Body of pancreas (tissue), 2 donors: ENCODE measurements around the gene PLS1.

DNA sequence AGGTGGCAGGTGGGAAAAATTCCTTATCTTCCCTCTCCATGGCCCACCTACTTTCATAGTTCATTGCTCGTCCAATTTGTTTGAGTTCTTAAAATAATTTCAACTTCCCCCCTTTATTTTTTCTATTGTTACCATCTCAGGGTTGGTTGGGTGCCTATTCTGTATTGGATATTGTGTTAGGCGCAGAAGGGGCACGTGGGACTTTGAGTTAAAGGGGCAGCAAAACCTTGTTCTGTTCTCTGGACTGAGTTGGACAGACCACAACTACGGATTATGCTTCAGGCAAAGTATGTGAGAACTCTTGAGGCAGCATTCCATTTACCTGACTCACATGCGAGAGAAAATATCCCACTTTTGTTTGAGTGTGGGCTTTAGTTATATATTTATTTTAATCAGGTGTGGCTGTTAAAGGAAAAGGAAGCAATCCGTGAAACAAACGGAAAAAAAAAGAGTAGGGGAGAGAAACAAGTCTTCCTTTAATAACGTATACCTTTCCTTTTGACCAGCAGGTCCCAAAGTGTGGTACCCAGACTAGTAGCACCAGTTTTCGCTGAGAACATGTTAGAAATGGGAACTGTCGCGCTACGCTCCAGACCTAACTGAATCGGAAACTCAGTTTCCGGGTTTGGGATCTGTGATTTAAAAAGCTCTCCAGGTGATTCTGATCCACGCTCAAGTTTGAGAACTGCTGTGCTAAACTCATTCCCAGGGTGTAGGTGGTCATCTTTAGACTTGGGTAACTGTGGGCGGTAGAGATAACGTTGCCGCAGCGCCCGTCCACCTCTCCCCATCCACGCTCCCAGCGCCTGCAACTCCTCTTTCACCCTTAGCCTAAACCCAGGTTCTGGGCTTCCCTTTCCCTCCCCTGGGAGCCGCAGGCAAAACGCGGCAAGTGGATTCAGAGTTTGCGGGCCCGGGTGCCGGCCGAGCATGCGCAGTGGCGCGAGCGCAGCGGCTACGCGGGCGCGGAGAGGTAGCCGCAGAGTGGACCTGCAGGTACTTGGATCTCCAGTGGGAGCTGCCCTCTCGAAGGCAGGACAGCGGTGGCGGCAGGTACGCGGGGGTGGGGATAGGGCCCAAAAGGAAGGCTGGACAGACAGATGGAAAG is at the start of gene PLS1:
PLS1 (plus strand) TSS at position 937 of the 1,108 bp plus-strand sequence.
- PRO-cap, result bidirectional peak, plus-strand start at position 564 of the sequence, minus-strand start at position 273 of the sequence; bidirectional peak, plus-strand start at position 1,003 of the sequence, minus-strand start at position 828 of the sequence
- RAMPAGE, long total RNA, 2 experiments, result start-site peak on the plus strand in 2 of 2 experiments, centred at positions 987 to 993 of the sequence, 40 to 431 reads per replicate

DNA sequence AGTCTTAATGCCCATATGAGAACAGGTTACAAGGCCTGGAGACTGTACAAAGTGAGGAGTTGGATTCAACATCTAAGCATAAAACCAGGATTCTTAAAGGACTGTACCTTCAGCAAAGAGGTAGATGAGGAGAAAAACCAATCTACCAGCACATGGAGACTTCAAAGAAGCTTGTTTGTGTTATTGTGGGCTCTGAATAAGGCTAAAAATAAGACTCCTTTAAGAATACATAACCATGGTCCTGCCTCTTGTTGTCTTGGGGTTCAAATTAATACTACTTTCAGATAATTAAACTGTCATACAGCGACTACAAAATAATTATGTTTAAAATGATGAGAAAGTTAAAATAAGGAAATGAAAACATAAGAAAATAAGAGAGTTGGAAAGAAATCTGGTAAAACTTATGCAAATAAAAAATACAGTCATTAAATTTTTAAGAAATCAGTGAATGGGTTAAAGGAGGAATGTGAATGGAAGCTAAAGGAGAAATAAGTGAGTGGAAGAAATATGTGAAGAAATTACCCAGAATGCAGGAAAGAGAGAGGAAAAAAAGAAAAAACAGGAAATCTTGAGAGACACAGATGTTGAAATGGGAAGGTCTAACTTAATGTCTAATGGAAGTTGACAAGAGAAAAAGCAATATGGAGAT is 10.2 kb downstream of the TRPC1 start:
- PRO-cap, result no peak
- RAMPAGE, long total RNA, 2 experiments, result no peak in any of the 2 experiments

DNA sequence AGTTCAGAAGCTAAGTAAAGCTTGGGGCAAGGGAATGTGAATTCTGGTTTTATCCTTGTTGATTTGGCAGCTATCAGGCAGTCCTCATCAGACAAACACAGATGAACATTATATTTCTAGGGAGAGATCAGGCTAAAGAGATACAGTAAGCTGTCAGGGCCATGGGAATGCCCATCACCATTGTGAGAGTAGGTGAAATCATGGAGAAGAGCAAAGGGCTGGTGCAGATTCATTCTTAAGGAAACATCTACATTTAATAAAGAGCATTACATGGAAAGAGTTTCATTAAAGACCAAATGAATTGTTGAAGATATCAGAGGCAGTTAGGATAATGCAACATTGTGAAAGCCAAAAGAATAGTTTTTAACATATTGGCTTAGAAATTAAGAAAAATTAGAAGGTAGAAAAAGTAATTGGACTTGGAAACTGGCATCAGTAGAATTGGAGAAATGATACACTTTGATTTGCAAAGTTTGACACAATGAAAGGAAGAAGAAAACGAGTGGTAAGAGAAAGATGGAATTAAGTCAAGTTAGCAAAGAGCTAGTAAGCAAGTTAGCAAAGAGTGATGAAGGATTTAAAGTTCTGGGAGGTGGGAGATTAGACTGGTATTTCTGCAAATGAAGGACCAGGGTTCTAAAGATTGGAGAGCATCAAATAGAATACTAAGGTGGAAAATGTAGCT is 16.6 kb downstream of the TRPC1 start:
- PRO-cap, result no peak
- RAMPAGE, long total RNA, 2 experiments, result start-site peak on the plus strand in 1 of 2 experiments, centred at position 64 of the sequence, 5 reads per replicate

DNA sequence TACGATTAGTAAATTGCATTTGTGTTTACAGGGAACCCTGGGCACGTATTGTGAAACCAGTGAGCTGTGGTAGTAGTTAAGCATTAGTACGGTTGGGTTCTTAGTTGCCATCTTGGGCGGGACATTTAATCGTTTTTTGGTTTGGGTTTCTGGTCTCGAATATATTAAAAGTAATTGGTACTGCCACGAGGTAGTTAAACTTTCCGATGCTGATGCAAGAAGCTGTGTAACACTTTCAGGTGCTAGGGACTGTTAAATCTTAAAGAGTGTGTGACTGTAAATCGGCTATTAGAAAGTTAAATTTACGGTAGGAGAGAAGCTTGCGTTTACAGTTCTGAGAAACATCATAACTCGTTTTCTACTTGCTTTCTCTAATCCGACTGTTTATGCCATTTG is 1.0 kb downstream of the U2SURP start:
- PRO-cap, result no peak
- RAMPAGE, long total RNA, 2 experiments, result no peak in any of the 2 experiments

- PRO-cap, result no peak
- RAMPAGE, long total RNA, 2 experiments, result no peak in any of the 2 experiments
These were observed 20.2 kb downstream of the CHST2 start for GRCh38 chr3:143139696-143140222.

- PRO-cap, result no peak
- RAMPAGE, long total RNA, 2 experiments, result no peak in any of the 2 experiments
These were observed 243.1 kb downstream of the CHST2 start for GRCh38 chr3:143362567-143363197.

DNA sequence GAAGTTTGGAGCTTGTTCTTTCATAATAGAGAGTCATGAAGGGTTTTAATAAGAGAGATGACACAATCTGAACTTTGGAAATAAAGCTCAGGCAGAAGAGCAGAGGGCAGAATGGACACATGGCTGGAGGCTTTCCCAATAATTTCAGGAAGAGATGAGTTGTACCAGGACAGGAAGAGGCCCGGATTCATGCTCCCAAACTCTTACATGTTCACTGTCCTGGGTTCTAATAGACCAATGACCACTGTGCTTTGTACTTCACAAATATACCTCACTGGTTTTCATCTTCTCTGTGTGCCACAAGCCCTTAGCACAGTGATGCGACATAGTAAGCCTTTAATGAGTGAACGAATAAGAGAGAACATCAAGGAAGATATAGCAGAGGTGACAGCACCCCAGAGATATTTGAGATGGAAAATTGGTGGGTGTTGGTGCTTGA is 194.7 kb downstream of the SLC9A9 start:
- PRO-cap, result no peak
- RAMPAGE, long total RNA, 2 experiments, result no peak in any of the 2 experiments

DNA sequence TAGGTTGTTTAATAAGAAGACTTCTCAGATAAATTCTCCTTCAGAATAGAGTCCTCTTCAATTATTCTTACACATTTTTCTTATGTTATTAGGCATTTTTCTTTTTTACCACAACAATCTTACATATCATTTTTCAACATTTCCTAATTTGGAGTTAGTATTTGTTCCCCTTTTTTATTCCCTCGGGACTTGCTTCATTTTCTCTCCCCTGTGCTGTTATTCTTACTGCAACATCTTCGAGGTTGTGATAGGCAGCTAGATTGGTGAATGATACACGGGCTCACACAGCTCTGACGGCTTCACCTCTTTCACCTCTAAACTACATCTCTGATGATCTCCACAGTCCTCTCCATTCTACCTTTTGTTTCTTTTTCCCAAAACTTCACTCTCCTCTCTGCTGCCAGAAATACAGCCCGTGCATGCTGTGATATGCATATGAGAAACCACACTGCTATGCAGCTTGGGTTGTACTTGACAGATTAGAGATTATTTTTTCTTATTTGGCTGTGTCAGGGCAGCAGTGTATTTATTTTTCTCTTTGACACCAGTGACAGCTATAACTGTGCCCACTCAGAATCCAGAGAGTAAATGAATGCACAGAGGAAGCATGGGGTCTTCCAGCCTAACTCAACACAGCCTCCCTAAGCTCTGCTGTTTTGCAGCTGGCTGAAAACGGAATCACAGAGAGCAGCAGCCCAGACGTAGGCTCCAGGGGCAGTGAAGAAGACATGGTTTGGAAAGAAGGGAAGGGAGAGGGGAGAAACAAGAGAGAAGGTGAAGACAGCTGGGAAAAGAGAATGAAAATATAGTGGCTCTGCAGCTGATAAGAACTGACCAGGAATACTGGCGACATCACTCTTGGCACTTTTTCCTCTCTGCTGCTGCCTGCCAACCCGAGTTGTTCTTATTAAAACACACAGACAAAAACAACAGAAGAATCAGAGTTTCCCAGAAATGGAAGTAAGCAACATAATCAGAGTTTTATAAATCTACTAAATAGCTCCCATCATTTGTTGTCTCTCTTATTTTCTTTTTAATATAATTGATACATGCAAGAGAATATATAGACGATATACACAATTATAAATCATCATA is 61.7 kb downstream of the SLC9A9 start:
- PRO-cap, result no peak
- RAMPAGE, long total RNA, 2 experiments, result no peak in any of the 2 experiments

DNA sequence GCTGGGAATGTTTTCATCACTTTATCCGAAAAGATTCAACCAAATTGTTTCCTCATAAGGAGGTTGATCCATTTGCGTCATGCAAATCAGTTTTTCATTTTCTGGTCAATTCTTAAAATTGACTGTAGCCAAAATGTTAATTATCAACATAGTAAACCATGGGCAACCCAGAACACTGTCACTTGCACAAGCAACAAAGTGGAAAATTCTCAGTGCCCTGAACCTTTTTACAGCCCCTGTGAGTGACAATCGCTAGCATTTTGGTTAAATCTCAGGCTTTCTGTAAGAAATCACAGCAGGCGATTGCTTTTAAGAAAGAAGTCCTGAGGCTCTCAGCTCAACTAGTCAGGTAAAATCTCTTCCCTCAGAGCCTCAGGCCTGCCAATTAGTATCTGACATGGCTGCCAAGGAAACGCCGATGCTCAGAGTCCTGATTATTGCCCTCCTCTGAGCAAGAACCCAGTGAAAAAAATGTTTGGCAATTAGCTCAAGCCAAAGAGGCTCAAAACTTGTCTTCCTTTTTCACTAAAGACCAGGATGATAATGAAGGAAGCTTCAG is 530.7 kb downstream of the DIPK2A start:
- PRO-cap, result no peak
- RAMPAGE, long total RNA, 2 experiments, result no peak in any of the 2 experiments

DNA sequence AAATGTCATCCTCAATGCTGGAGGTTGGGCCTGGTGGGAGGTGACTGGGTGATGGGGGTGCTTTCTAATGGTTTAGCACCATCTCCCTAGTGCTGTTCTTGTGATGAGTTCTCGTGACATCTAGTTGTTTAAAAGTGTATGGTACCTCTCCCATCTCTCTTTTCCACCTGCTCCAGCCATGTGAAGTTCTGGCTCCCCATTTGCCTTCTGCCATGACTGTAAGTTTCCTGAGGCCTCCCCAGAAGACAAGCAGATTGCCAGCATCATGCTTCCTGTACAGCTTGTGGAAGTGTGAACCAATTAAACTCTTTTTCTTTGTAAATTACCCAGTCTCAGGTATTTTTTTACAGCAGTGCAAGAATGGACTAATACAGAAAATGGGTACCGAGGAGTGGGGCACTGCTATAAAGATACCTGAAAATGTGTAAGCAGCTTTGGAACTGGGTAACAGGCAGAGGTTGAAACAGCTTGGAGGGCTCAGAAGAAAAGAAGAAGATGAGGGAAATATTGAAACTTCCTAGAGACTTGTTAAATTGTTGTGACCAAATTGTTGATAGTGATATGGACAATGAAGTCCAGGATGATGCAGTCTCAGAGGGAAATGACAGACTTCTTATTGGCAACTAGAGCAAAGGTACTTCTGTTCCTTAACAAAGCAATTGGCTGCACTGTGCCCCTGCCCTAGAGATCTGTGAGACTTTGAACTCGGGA is 15.6 kb downstream of the PLSCR4 start:
- PRO-cap, result no peak
- RAMPAGE, long total RNA, 2 experiments, result no peak in any of the 2 experiments

DNA sequence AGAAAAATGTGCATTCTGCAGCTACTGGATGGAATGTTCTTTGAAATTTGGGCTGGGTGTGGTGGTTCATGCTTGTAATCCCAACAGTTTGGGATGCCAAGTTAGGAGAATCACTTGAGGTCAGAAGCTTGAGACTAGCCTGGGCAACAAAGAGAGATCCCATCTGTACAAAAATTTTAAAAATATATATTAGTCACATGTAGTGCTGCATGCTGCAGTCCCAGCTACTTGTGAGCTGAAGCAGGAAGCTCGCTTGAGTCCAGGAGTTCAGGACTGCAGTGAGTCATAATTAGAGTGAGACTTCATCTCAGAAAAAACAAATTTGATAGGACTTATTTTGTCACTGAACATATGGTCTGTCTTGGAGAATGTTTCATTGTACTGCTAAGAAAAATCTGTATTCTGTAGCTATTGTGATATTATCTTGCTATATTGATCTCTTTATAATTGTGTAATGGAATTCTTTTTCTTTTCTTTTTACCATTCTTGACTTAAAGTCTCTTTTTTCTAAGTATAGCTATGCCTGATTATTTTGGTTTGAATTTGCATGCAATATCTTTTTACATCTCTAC is 63.0 kb upstream of the PLSCR4 start:
- PRO-cap, result no peak
- RAMPAGE, long total RNA, 2 experiments, result no peak in any of the 2 experiments

DNA sequence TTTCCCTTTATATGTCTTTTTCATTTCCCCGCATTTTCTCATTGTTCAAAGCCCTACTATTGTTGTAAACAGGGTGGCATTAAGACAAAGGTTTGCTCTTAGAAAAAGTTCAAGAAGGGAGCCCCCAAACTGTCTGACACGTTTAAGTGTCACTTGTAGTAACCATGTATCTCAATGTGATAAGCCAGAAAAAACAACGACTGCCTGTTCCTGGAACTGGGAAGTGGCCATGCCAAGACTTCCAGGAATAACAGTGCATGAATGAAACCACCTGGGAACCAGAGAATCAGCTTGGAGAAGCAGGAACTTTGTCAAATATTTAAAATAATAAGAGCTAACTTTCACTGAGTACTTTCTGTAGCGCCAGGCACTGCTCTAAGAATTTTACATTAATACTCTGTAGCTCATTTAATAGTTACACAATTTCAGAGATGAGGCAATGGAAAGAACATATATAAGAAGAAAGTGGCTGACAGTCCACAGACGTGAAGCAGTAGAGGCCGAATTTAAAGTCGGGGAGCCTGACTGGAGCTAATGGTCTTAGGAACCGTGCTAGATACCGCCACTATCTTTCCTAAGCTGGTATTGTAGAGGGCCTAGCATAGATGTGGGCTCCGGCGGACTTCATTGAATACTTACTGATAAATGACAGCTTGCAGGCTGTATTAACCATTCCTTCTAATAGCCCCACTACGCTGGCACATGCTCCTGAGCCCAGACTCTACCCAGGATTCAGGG is 875 bp downstream of the PLSCR1 start:
- PRO-cap, result unidirectional peak, plus-strand start at position 250 of the sequence; bidirectional peak, plus-strand start at position 482 of the sequence, minus-strand start at position 366 of the sequence
- RAMPAGE, long total RNA, 2 experiments, result no peak in any of the 2 experiments

DNA sequence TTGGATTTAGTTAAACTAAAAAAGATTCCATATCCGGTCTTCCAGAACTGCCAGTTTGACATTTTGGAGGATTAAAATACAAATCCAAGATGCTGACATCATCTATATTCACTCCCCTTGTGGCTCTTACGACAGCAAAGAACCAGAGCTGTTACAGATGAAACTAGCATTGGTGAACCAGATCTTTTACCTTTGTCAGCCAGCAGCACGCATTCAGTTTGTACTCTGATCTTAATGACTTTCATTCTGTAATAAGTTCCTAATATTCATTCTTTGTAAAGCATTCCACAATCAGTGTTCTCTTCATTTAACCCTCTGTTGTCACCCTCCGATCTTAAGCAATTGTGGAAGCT is 218.6 kb downstream of the ZIC4 start:
- PRO-cap, result no peak
- RAMPAGE, long total RNA, 2 experiments, result no peak in any of the 2 experiments

- PRO-cap, result no peak
- RAMPAGE, long total RNA, 2 experiments, result no peak in any of the 2 experiments
These were observed 11.8 kb downstream of the ZIC4 start for GRCh38 chr3:147394289-147395261.

- PRO-cap, result no peak
- RAMPAGE, long total RNA, 2 experiments, result no peak in any of the 2 experiments
These were observed 335 bp upstream of the ZIC4 start for GRCh38 chr3:147406630-147407125.

DNA sequence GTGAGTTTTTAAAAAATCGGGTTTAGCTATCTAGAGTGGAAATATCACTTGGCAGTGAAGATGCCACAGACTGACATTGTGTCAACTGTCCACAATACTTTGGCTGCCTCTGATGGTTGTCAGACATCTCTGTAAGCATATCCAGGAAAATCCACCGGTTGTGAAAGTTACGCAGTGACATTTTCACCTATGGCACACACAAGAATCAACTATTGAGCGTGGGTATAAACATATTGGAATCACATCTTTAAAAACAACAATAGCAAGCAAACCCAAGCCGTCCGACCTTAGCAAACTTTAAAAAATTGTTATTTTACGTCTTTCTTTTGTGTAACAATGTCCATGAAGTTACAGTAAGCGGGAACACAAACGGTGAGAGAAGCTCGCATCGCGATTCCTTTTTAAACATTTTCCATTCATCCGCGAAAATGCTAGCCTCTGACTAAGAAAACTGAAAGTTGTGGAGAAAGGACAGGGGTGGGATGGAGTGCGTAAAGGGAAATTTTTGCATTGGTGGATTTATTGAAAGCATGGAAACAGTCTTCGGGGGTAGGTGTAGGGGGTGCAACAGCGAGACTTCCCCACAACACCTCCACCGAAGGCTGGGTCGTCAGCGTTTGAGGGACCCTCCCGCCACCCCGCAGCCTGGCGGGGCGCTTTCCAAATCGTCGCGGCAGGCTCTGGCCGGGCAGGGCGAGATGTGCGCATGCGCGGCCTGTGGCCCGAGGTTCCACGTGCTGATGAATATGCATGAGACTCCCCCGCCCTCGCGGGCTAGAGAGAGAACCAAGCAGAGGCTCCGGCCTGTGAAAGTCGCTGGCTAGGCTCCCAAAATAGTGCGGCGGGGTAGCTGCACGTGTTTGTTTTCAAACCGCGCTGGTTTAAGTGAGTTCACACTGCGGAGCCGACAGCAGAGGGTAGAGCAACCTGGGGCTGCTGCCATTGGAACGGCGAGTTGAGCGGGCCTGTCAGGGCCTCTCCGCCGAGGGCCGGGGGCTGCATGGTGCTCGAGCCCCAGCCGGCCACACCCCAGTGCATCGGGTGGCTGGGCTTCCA is 9.7 kb downstream of the ZIC1 start:
- PRO-cap, result no peak
- RAMPAGE, long total RNA, 2 experiments, result no peak in any of the 2 experiments

GRCh38 chr3:147424266-147424737 is 15.1 kb downstream of the ZIC1 start:
- PRO-cap, result no peak
- RAMPAGE, long total RNA, 2 experiments, result no peak in any of the 2 experiments

GRCh38 chr3:148077912-148078450 is 619.7 kb upstream of the AGTR1 start:
- PRO-cap, result no peak
- RAMPAGE, long total RNA, 2 experiments, result no peak in any of the 2 experiments

DNA sequence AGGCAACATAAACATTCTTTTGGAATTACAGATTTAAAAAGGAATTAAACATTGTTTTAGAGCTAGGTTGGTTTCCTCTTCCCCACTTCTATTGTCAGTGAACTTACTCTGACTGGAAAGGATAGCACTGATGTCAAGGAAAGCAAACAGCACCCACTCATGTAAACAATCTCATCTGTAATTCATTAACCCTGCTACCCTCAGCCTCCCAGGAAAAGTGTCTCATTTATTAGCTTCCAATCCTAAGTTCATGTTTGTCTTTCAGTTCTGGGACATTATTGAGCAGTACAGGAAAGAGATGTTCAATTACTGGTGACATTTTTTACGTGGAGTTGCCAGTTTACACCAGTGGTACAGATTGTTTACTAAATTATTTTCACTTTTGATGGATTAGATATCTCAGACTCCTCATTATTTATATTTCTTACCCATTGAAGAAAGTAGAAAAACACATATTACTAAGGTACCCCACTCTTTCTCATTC is 95.5 kb upstream of the AGTR1 start:
- PRO-cap, result no peak
- RAMPAGE, long total RNA, 2 experiments, result no peak in any of the 2 experiments

GRCh38 chr3:148731452-148731953 is 33.8 kb downstream of the AGTR1 start:
- PRO-cap, result unidirectional peak, plus-strand start at chr3:148731735
- RAMPAGE, long total RNA, 2 experiments, result no peak in any of the 2 experiments